Brain (tissue), 1 donor: ENCODE results near the gene ZEB1.

DNA sequence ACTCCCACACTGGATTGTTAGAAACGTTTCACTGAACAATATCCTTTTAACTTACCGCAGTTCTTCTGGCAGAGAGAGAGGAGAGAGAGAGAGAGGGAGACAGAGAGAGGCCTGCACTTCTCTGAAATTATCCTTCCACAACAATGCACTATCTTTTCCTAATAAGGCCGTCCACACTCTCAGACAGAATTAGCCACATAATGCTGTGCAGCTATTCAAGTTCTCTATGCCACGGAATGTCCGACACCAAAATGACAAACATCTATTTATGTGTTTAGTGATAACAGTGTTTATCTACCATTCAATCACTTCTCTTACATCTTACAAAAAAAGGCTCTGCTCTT lies 160.0 kb upstream of the SVIL start:
- RRBS, result no CpG with 5 or more reads among the region's 5 CpGs

- RRBS, result no CpG with 5 or more reads among the region's 9 CpGs
Measured at GRCh38 chr10:29811669-29812577, 177.2 kb upstream of the SVIL start.

GRCh38 chr10:29843133-29843649 lies 208.4 kb upstream of the SVIL start:
- RRBS, result no CpG with 5 or more reads among the region's 6 CpGs

GRCh38 chr10:29895454-29896050 lies 163.8 kb downstream of the JCAD start:
- RRBS, result no CpG with 5 or more reads among the region's 7 CpGs

DNA sequence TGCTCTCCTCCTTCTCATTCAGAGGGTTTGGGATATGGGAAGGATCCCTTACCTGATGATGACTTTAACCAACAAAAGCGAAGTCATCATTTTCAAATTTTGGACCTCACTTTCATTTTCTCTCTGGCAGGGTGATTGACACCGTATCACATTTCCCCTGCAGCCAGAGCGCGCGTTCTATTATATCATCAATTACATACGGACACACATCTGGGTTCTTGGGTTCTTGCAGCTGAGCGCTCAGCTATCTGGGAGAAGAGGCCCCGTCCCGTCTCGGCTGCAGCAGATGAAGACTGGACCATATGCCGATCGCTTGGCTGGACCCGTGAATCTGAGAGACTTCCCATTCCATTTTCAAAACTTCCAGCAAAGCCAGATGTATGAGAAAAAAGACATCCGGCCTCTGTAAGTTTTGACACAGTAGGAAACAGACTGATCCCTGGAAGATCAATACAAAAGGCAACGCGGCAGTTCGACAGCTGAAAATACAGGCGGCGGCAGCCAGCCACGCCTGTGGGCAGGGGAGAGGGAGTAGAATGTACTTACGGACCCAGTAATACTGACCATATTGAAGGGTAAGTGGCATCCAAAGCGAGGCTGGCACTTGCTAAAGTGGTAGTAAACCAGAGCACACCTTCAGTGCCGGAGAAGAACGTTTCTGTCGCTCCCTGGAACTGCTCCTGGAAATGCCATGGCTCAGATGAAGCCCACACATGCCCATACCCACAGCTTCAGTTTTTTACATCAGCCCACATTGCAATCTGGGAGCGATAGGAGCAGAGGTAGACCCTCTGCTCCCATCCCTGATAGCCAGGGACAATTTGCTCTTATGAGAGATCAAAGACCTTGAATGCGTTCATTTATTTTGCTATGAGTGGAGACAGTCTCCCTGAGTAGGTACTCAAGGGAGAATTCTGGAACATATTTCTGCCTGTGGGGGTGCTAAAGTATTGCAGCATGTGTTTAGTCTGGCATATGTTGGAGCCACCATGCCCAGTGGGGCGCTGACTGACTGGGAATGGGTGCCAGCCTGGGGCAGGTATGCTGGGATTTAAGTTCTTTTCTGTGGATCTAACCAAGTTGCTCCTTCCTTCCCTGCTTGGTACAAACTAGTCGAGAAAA lies 99.5 kb downstream of the JCAD start:
- RRBS, result no CpG with 5 or more reads among the region's 29 CpGs

DNA sequence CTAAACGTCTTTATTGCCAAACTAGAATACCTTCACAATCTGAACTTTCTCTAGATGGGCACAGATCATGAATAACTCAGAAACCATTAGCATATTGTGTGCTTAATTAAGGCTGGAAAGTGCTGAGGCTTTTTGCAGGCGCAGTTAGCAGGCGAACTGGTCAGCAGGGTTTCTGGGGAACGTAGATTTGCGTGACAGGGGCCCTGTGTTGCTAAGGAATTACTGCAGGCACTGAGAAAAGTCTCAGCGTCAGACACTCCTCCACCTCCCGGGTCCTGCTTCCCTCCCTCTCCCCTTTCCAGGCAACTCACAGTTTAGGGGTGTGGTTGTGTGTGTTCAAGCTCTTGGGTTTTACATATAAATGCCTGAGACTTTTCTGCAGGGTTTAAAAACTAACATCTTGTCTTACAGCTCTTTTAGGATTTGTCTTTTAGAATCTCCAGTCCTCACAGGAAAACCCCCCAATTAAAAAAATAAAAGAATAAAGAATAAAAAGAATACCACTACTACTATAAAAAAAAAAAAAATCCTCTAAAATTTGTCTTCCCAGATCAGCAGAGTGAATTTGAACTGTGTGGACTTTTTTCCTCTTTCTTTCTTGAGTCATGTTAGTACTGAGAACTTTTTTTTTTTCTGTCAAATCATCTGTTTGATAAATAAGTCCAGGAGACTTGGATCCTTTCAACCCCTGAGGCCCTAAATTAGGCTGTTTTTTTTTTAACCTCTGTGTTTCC lies 2.4 kb downstream of the MAP3K8 start:
- RRBS, result no CpG with 5 or more reads among the region's 7 CpGs

DNA sequence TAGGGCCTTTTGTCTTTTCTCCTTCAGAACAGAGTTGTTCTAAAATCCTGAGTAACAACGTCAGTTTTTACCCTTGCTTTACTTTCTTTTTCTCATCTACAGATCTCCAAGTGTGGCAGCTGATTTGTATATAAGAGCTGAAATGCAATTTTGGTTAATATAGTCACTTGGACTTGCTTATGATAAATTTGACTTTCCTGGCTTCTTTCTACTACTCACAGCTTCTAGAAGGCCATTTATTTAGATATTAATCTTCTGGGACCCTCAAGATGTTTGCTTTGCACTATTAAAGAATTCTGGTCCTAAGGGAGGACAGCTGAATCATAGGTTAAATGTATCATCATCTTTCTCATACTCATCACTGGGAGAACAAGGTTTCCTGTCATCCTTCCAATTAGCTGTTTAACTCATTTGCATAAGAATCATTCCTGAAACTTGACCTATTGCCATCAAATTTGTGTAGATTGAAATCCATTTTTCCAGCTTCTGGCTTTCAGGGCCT lies 4.0 kb downstream of the MAP3K8 start:
- RRBS, result no CpG with 5 or more reads among the region's 1 CpG

DNA sequence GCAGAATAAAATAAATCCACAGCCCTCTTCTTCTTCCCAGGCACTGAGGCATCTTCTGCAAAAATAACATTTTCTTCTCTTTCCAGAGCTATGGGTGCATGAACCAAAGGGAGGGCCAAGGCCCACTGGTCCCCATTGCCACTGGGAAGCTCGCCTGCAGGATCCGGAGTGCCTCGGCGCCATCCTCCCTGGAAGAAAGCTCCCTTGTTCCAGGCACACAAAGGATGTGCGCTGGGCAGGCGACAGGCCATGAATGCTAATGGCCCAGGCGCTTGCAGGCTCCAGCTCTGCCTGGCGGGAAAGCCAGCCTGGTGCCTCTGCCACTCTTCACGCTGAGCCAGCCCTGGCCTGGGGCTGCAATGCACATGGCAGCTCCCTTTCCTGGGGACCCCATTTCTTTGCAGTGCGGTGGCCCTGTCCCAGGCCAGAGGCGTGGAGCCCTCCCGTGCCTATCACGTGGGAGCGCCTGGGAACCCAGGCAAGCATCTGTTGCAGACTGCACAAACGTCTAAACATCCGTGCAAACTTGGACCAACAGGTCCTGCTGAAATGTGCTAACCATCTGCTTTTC lies 152.0 kb upstream of the LYZL2 start:
- RRBS, result no CpG with 5 or more reads among the region's 16 CpGs

DNA sequence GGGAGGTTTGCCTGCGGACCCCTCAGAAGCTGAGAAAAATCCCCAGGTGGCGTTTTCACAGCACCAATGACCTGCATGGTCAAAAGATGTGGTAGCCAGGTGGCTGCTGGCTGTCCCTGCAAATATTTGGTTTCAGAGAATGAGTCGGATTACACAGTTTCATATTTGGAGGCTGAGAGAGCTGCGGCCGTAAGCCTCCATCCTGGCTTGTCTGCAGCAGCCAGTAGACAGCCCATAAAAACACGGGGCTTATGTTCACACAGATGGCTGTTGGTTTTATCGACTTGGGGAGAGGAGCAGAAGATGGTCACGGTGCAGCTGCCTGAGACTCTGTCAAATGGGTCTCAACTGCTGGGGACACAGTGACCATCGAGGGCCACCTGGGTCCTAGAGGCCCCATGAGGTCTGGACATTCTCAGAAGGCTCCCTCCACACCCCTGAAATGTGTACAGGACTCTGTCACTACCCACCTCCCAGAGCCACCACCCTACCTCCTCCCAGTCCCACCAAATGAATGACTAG lies 153.6 kb upstream of the LYZL2 start:
- RRBS, result no CpG with 5 or more reads among the region's 9 CpGs

DNA sequence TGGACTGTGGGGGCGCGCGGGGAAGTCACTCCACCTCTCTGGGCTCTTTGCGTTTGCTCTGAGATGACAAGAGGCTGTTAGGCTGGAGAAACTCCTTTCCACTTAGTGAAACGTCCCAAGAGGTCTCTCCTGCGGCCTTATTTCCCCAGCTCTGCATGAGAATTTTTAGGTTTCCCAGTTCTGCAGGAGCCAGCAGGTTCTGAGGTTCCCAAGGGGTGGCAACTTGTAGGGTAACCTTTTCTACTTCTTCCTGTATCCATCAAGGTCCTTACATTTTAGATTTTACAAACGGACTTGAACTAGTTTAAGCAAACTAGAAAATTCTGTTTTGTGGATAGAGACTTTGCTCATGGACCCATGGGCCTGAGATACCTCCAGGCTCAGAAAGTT lies 156.1 kb upstream of the LYZL2 start:
- RRBS, result no CpG with 5 or more reads among the region's 7 CpGs

GRCh38 chr10:30980947-30981440 lies 50.7 kb downstream of the ZNF438 start:
- RRBS, result no CpG with 5 or more reads among the region's 4 CpGs

- RRBS, result no CpG with 5 or more reads among the region's 7 CpGs
Measured at GRCh38 chr10:31014195-31014884, 17.3 kb downstream of the ZNF438 start.

DNA sequence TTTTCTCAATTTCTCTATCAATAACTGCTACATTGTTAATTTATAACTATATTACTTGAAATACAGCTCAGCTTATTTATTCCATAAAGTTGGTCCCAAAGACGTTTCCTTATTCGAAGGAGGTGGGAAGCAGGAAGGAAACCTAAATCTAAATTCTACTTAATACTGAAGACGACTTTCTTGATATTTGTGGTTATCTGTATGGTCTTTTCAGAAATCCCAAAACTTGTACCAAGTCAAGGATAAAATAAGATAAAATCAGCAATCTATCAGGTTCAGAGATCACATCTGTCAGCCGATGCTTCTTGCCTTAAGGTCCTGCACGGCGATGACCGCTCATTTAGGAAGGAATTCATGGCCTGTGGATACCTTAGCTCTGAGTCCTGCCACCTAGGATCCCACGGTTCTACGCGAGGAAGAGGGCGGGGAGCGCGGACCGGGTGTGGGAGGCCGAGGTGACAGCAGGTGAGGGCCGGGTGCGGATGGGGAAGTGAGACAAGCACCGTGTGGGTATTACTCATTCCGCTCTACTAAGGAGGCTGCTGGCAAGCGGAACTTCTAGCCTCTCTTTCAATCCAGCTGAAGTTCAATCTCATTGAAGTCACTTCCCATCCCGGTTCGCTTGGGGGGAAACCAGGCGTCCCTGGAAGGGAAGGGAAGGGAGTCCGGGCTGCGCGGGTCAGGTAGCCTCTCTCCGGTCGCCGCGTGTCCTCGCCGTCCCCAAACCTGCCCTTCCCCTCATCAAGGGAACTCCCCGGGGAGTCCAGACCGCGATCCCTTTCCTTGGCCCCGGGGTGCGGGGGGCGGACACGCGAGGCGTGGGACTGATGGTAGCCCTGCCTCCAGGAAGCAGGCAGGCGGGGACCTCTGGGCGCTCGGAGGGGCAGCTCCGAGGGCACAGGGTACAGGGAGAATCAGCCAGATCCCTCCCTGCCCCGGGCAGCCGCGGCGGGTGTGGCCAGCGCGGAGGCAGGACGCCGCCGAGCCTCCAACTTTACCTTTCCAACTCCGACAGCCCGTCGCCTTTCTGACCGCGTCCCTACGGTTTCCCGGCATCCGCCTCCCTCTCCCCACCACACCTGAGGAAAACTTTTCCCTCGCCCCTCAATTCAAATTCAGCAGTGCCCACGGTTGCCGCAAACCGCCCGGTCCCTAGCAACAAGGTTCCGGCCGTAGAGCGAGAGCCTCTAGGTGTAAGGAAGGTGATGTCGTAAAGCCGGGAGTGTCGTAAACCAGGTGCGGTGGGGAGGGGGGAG lies 690 bp upstream of the ZEB1 start:
- RRBS, result 2% methylated on average over 25 of the region's 74 CpGs

DNA sequence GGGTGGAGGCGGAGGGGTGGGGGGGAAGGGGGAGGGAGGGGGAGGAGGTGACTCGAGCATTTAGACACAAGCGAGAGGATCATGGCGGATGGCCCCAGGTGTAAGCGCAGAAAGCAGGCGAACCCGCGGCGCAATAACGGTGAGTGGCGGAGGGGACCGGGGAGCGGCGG lies at the start of gene ZEB1:
ZEB1 (plus strand) TSS at position 63 of the 170 bp plus-strand sequence.
- RRBS, result no CpG with 5 or more reads among the region's 14 CpGs

DNA sequence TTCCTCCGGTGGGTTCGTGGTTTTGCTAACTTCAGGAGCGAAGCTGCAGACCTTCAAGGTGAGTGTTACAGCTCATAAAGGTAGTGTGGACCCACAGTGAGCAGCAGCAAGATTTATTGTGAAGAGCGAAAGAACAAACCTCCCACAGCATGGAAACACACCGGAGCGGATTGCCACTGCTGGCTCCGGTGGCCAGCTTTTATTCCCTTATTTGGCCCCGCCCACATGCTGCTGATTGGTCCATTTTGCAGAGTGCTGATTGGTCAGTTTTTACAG lies 268.1 kb downstream of the ZEB1 start:
- RRBS, result no CpG with 5 or more reads among the region's 8 CpGs

DNA sequence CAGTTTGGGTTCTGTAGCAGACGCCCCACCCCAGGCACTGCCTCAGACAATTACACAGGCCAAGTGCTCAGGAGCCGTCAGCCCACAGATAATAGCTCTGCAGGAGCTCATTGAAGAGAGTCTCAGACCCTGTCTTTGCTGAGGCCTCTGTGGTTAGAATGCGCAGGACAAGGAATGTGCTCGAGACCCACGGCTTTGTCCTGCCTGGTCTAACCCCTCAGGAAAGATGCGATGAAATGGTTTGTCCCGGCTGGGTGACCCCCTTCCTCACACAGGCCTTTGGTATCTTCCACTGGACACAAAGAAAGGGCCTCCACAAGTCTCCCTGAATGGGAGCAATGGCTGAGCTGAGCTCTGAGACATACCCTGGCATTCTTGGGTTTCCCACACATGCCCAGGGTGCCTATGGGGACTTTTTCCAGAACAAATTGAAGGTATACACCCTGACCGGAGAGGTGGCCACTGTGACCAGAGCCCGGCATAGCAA lies 251.2 kb downstream of the ARHGAP12 start:
- RRBS, result no CpG with 5 or more reads among the region's 9 CpGs

- RRBS, result no CpG with 5 or more reads among the region's 5 CpGs
Measured at GRCh38 chr10:31701669-31702153, 226.9 kb downstream of the ARHGAP12 start.

GRCh38 chr10:31745422-31745972 lies 183.1 kb downstream of the ARHGAP12 start:
- RRBS, result no CpG with 5 or more reads among the region's 3 CpGs

GRCh38 chr10:31758506-31759022 lies 170.1 kb downstream of the ARHGAP12 start:
- RRBS, result no CpG with 5 or more reads among the region's 5 CpGs

DNA sequence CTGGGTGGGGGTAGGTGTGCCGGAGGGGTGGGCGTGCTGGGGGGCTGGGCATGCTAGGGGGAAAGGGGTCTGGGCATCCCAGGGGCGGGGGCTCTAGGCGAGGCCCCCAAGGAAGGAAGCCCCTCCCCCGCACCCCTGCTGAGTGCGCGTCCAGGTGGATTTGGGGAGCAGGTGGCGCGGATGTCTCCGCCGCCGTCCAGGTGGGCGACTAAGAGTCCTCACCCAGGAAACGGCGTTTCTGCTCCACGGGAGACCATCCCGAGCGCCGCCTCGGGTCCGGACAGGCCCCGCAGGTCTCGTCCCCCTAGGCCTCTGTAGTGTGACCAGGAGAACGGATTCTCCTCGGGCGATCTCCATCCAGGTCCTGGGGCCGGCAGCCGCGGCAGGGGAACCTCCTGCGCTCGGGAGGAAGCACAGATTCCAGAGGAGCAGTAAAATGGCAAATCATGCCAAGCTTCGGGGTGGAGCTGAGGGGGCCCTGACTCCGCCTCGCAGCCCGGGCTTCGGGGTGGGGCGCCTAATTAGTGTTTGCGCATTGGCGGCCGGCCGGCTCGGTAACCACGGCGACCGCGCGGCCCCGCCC lies 168.9 kb downstream of the ARHGAP12 start:
- RRBS, result 2% methylated on average over 20 of the region's 48 CpGs